Skeletal muscle satellite cell (primary cell): ENCODE measurements around the gene MBLAC2.

DNA sequence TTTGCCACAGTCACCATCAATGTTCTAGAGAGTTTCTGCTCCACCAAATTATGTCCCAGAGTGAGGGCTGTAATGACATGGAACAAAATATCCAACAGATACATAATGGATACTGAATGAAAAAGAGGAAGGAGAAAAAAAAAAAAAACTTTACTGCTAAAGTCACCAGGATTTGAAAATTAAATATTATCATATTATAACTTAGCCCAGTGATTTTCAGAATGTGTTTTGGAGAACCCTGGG, 292.5 kb upstream of the TMEM161B start:
- CAGE, long polyA plus RNA: no peak

DNA sequence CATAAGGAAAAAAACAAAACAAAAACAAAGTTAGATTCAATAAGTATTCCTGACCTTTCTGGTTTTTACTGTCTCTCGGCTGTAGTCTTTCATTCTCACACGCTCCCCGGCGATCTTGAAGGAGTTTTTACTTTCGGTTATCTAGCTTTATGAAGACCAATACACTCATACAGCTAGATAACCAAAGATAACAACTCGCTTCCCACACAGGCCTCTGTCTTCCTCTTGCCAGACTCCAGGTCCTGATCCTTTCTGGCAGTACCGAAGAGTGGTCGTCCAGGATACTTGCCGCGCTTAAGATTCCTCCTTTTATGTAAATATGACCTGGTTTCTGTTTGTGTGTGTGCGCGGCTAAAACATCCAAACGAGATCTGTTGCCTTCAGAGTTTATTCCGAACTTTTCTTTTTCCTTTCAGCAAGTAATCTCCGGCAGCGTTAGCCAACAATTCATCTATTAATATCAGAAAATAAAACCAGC, 216.2 kb downstream of the MEF2C start:
- CAGE, long polyA plus RNA: no peak

DNA sequence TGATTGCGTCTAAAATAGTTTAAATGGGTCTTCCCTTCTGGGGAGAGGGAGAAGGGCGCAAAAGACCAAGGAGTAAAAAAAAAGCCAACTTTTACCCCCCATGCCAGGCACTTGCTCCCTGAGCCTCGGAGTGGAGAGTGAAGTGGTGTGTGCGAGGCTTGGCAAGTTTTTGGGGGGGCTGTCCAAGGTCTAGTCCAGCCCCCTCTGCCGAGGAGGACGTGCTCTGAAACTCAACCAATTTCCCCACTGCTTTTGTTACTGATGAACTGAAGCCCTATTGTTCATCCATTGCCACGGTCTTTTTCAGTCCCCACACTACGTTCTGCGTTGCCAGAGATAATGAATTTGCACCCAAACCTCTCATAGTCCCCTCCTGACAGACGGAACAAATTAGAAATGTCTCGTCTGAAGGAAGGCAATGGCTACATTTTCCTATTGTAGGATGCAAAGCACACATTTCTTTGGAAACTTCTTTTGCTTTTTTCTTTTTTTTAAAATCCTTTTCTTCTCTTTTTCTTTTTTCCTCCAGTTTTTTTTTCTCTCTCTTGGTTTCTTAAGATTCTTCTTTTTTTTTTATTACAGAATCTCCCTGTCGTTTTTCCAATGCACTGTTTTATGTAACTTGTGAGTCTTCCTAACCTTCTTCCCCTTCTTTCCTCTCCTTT, 209.7 kb downstream of the MEF2C start:
- CAGE, long polyA plus RNA: no peak

DNA sequence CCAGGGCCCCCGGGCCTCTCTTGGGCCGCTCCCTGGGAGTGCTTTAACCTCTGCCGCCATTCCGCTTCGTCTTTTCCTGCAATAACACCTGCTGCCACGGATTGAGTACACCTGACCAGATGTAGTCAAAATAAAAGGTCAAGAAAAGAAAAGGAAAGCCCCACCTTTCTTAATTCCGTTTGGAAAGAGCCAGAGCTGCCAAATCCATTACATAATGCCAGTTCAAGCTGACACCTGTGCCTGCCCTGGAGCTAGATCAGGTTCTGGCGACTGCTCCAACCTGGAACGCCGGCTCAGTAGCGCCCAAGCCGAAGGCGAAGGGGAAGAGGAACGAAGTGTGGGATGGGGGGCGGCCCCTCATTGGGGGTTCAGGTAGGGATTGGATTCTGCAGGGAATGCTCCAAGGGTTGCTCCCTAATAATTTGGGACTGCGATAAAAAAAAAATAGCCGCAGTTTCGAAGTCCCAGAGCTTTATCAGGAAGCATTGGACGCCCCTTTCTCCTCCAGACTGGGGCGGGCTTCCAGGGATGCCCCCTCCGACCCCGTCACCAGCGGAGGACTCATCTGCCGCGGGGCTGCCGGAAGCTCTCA, 193.8 kb downstream of the MEF2C start:
- CAGE, long polyA plus RNA: no peak

GRCh38 chr5:88823628-88824154, 59.3 kb downstream of the MEF2C start:
- CAGE, long polyA plus RNA: no peak

DNA sequence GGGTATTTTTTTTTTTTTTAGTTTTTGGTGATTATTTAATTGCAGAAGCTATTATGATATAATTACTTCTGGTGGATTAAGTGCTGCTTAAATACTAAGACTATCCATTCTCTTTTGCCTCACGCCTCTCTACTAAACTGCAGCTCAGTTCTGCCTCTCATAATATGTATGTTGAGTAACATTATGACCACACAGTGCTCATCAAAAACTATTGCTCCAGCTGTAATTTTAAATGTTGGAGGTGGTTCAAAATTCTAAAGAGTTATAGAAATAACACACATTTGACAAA, 57.8 kb downstream of the MEF2C start:
- CAGE, long polyA plus RNA: no peak

- CAGE, long polyA plus RNA: no peak
Measured at GRCh38 chr5:88833185-88833710, 49.7 kb downstream of the MEF2C start.

DNA sequence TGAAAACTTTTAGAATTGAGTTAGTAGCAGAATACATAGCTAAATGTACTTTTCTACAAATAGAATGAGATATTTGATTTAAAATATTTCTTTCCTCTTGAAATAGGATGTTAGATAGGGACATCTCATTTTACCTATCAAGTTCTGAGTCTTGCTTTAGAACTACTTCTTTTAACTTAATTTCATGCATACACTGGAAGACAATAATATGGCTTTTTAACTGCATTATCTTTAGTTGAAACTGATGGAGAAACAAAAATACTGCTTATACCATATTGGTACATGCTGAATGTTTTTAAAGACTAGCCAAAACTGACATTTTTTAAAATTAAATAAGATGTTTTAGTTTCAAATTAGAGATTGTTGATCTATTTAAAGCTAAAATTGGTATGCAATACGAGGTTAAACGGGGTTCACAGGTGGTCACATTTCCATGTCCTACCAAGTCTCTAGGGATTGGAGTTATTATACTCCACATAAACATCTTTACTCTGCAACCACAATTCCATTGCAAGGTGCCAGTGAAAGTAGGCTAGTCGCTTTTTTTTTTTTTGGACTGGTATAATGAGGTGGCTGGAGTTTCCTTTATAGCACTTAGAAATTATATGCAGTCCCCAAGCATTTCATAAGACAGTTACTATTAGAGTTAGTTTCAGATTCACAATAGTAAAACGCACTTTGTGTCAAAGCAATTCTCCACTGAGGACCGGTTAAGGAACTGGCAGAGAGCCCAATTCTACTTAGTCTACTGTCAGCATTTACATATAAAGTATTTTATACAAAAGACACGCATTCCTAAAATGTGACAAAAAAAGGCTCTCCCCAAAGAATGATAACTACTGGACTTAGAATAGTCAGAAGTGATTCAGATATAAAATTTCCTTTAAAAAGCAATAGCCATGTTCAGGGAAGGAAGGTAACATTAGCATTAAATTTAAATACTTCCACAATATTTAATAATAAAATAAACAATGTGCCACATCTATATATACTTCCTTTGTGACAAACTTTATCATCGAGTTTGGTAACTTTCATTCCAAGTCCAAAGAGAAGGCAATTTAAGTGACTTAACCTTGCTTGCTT, 1.5 kb downstream of the MEF2C start:
- CAGE, long polyA plus RNA: no peak

DNA sequence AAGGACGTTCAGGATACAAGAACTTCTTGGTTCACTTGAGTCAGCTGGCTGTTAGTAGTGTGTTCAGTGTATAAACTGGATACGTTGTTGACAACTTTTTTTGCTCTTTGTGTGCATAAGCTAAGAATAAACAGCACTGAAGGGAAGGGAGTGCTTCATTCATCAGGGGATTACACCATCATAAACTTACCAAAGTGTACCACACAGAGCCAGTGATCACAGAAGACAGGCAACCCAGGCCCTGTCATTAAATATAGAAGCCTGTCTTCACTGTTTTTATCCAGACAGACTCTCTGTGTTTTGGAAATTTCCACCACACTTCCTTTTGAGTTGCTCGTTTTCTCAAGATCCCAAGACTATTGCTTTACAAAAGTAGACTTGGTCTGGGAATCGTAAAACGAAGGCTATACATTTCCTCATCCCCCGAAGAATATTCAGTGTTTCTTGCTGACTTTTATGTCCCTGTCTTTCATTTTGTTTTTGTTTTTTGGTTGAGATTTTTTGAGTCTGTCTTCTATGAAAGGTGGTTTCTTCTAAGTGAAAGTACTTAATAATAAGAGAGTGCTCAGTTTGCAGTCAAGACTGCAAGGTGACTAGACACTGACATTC, 55.6 kb upstream of the MEF2C start:
- CAGE, long polyA plus RNA: no peak

- CAGE, long polyA plus RNA: no peak
Measured at GRCh38 chr5:90473716-90474798, at the start of gene MBLAC2. Gene MBLAC2 (minus strand): TSS chr5:90474771.

DNA sequence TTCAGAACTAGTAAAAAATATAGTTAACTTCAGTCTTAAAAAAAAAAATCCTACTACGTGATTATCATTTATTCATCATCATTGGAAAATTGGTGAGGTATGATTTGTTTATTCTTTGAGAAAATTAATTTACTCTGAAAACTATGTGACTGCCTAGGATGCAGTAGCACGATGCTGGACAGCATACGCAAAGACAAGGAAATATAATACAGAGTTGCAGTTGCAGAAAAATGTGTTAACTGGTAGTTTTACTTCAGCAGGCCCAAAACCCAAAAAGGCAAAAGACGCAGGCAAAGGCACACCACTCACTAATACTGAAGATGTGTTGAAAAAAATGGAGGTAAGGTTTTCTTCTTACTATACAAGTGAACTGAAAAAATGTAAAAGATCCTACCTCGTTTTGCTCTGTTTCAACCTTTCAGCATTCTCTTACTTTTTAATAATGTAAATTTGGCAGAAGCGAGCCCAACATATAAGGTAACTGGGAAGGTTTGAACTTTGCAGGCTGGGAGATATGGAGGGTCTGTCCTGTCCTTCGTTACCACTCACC, 27.1 kb downstream of the POLR3G start:
- CAGE, long polyA plus RNA: no peak

DNA sequence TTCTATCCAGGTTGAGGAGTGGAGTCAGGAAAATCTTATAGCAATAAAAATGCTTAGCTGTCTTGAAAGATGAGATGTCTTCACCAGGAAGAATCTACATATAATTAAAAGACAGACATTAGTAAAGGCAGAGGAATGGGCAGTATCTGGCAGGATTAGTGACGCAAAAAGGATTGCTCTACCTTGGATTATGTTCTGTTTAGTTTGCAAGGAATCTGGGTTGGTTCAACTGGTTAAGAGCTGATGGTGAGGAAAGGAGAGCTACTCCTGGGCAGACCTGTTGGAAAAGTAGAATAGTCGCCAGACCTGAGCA, 318.4 kb downstream of the ADGRV1 start:
- CAGE, long polyA plus RNA: no peak

GRCh38 chr5:90915255-90915527, 356.6 kb downstream of the ADGRV1 start:
- CAGE, long polyA plus RNA: no peak

DNA sequence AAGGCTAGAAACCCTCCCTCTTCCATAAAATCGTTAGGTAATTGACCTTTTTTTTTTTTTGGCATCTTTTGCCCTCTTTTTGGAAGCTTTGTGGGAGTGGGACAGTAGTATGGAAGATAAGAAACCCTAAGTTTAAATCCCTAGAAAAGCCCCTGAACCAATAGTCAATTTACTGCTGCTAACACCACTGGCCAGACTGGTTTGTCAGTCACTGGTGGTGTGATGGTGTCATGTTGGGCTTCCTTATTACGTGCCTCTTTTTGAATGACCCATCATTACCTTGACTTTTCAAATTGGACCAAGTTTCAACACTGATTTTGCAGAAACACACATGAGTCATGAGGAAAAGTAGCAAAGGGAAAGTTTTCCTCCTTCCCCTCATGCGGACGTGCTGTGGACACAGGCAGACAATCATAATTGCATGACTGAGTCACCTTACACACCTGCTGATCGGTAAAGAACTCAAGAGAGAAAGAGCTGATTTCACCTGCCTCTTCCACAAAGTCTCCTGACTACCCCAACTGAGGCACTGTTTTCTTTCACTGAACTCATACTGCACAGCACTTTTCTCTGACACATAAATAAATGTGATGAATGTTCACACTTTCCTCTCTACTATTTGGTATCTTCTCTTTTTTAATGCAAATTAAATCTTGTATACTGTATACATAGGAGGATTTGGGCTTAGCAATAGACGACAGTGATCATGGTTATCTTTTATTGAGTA, 324.5 kb downstream of the ARRDC3 start:
- CAGE, long polyA plus RNA: no peak

DNA sequence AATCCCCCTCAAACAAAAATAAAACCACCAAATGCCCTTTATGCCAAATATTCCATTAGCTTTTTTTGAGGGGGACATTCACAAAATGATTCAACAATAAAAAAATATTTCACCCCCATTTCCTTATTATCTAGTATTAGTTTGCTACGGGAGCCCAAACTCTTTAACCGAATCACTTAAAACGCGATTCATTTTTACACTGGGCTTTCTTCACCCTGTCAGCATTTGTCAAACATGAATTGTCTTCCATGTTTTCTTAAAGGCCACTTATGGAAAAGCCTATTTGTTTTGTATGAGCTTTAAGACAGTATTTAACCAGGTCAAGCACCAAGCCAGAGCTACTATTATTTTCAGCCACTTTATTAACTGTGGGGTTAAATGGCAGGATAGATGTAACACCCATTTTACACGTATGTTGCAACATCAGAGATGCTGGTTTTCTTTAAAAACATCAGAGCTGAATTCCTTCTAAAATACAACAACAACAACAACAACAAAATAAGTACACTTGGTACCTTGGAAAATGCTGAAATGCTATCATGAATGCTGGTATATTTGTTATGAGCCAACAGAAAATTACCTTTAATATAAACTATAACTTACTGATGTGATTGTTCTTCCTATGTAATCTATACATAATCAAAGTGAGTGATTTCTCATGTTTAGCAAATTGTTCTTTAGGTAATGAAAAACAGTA, 13.7 kb downstream of the ARRDC3 start:
- CAGE, long polyA plus RNA: no peak

GRCh38 chr5:92662039-92662309, 921.0 kb upstream of the NR2F1 start:
- CAGE, long polyA plus RNA: no peak

- CAGE, long polyA plus RNA: no peak
Measured at GRCh38 chr5:93457579-93458220, 125.3 kb upstream of the NR2F1 start.

DNA sequence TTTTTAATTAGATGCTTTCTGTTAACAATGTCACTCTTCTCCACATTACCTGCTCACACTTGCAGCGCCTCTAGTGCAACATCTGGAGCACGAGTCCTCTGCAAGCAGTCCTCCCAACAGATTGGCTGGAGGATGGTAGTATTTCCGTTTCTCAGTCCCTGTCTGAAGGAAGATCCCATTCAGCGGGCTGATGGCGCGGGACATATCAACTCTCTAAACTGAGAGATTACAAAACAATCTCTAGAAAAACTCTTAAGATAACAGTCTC, 13.2 kb upstream of the NR2F1 start:
- CAGE, long polyA plus RNA: no peak

- CAGE, long polyA plus RNA: no peak
Measured at GRCh38 chr5:93942277-93943092, 169.0 kb downstream of the FAM172A start.

DNA sequence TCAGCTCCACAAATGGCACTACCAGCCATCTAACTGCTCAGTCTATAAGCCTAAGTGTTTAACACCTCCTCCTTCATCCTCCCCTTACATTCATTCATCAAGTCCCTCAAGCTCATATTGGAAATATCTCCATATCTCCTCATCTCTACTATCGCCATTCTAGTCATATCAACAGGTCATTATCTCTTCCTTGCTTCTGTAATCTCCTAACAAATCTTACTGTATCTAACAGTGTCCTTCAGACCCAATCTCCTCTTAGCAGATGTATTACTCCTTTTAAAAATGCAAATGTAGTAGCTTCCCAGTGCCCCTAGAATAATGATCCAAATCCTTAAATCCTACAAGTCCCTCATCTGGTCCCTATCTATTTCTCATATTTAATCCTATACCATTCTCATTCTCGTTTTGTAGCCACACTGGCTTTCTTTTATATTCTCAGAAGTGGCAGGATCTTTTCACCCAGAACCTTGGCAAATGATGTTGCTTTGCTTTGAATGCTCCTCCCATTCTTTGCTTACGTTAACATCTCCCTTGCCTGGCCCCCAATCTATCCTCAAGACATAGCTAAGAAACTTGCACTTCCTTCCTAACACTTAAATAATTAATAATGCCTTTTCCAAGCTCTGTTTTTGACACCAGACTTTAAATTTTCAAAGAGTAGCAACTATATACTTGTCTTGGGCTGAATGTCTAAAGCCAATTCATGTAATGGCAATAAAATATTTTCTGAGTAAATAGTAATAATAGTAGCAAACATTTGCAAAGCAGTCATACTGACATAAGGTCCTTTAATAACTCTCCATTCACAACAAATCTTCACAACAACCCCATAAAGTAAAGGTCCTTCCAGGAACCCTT, 123.3 kb downstream of the FAM172A start:
- CAGE, long polyA plus RNA: no peak